Right cardiac atrium (tissue), 1 donor: Measurements from ENCODE around the gene LINGO3.

DNA sequence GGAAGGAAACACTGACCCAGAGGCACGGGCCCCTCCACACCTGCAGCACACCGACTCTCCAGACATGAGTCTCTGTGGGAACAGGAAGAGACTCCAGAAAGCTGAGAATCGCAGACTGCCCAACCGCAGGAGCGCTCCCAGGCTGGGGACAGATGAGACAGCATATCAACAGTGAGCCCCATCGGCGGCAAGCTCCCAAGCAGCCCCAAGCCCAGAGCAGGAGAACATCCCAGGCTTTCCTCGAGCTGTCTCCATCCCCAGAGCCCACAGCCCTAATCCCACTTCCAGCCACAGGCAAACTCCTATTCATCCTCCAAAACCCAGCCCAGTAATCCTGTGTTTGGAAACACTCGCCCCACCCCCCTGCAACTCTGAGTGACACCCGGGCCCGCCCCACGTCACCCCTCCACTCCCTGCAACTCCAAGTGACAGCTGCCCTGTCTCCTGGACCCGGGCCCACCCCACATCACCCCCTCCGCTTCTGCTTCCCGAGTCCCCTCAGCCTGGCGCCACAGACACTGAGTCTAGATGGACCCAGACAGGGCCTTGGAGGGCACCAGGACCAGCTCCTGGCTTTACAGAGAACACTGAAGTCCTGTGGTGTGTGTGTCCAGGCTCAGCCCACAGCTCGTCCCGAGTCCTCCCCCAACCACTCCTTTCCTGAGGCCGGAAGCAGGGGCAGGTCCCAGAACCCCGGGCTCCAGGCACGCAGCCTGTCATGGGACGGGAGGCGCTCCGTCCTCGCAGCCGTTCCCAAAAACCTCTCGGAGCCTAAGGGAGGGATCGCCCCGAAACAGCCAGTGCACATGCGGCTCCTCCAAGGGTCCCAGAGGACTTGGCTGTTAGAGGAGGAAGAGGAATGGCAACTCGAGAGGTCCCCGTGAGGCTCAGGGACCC is 7.8 kb downstream of the REXO1 start:
- PRO-cap, result bidirectional peak, plus-strand start at position 688 of the sequence, minus-strand start at position 589 of the sequence

- PRO-cap, result no peak
Measured at GRCh38 chr19:1878069-1878833, 7.0 kb downstream of the ABHD17A start.

DNA sequence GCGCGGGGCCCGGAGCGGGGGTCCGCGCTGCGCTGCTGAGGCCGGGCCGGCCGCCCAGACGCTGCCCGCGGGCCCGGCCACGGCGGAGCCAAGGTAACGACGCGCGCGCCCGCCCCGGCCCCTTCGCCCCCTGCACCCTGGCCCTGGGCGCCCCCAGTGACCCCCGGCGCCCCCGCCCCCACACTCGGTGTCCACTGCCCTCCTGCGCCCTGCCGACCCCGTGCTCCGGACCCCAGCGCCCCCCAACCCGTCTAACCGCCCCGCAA is 287 bp downstream of the CSNK1G2 start:
- PRO-cap, result no peak

DNA sequence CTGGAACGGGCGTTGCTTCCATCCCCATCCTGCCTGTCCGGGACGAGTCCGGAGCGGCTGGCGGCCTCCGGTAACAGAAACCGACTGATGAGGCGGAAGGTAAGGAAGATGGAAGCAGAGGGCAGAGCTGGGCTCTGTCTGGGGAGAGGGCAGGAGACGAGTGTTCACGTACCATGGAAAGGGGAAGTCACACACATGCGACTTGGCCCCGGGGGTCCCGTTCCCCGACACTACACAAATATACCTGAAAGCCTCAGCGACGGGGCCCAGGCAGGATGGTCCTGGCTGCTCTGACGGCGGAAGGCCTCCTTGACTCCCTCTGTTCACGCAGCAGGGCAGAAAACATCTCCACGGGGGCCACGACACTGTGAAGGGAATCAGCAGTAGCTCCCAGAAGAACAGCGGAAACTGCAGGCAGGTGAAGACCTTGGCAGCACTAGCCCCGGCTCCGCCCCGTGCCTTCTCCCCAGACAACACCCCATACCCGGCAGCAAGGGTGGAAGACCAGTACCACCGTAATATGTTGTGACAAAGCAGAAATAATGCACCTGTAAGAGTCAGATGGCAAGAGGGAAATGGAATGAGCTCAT is 34.0 kb downstream of the BTBD2 start:
- PRO-cap, result no peak

DNA sequence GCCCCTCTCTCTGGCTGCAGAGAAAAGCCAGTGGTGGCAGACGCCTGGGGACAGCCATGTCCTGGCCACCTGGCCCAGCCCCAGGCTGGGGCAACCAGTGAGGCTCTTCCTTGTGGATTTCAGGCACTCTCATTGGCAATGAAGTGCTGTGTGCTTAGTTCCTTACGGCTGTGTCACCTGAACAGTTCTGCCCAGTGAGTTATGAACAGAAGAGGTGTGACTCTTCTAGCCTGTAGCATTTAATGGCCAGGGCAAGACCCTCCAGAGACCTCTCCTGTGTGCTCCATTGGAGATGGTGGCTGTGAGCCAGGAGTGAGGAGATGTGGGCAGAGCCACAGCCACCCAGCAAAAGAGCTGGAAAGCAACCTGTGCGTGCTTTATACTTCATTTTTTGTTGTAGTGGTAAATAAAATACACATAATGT is 6.2 kb upstream of the BTBD2 start:
- PRO-cap, result no peak

DNA sequence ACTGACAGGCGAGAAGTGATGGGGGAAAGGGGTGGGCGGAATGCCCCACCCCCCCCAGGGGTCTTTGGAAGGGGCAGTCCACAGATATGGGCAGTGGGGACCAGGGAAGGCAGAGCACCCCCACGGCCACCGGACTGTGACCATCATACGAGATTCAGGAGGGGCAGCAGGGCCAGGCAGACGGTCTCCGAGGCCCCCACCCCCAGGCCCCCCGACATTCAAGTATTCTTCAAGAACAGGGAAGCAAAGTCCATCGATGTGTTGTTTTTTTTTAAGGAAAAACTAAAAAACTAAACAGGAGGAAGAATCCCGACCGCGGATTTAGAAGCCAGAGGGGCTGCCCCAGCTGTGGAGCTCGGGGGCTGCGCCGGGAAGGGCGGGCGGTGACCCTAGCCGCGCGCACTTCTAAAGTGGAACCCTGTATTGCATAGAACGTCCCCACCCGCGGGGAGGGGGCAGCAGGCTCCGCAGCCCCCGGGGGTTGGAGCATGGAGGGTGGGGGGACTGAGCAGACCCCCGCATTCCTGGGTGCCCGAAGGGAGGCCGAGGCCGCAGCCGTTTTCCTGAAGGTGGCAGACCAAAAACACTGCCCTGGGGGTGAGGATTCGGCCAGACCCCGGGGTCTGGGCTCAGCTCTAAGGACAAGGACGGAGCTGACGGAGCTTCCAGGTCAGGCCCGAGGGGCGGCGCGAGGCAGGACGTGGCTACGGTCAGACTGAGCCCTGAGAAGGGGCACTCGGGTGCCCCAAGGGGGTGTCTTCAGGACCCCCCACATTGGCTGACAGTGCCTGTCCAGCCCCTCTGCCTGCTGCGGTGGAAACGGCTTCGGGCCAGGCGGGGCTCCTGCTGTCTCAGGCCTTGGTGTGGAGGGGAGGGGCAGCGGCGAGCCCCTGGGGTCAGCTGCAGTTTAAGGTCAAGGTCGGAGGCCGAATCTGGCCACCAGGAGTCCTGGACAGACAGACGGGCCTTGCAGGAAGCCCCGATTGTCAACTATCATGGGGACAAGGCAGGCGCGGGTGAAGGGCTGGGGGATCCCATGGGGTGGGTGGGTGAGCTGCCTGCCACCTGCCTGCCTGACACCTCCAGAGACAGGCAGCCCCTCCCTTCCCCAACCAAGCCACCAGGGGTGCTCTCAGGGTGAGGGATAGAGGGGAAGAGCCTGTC is 12.7 kb downstream of the MKNK2 start:
- PRO-cap, result no peak

- PRO-cap, result no peak
Measured at GRCh38 chr19:2039418-2039975, 11.5 kb downstream of the MKNK2 start.

DNA sequence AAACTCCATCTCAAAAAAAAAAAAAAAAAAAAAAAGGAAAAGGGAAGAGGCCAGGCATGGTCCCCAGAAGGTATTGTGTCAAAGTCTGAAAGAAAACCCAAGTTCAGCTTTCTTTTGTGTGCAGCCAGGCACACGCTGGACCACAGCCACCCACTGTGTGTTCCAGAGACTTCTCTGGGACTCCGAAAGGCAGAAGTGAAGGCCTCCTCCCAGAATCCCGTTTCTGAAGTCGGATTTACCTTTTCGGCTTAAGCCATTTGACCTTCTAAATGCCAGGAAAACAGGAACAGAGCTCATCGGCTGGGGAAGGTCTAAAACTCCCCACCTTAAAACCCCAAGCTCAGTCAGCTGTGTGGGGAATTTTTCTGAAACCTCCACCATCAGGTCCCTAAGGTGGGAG is 3.4 kb downstream of the MOB3A start:
- PRO-cap, result no peak

GRCh38 chr19:2166440-2167070 is 2.8 kb downstream of the DOT1L start:
- PRO-cap, result no peak

GRCh38 chr19:2215828-2216665 is 20.1 kb downstream of the PLEKHJ1 start:
- PRO-cap, result no peak

DNA sequence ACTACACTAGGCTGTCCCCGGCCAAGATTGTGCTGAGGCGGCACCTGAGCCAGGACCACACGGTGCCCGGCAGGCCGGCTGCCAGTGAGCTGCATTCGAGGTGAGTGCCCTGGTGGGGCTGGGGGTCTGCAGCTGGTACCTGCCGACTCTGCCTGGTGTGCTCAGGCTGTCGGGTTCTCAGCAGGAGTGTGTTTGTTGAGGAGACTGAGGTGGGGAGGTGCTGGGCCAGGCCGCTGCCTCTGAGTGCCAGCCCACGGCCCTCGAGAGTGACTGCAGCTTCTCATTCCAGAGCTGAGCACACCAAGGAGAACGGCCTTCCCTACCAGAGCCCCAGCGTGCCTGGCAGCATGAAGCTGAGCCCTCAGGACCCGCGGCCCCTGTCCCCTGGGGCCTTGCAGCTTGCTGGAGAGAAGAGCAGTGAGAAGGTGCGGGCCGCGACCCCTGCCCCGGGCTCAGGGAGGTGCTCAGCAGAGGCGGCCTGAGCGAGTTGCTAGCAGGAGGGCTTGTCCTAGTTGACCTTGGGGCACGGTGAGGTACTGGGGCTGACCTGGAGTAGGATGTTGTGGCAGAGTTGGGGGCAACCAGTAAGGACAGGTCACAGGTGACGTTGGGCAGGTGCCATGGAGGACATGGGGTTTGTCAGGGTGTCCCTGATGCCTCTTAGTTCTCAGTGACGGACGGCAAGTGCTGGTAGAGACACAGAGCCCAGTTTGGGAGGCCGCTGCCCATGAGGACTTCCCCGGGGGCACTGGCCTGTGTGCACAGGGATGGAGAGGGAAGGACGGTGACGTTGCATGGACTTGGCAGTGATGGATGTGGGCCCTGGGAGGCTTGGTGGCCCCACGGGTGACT is 19.2 kb downstream of the PLEKHJ1 start:
- PRO-cap, result no peak

- PRO-cap, result no peak
Measured at GRCh38 chr19:2227035-2228309, 8.7 kb downstream of the PLEKHJ1 start.

DNA sequence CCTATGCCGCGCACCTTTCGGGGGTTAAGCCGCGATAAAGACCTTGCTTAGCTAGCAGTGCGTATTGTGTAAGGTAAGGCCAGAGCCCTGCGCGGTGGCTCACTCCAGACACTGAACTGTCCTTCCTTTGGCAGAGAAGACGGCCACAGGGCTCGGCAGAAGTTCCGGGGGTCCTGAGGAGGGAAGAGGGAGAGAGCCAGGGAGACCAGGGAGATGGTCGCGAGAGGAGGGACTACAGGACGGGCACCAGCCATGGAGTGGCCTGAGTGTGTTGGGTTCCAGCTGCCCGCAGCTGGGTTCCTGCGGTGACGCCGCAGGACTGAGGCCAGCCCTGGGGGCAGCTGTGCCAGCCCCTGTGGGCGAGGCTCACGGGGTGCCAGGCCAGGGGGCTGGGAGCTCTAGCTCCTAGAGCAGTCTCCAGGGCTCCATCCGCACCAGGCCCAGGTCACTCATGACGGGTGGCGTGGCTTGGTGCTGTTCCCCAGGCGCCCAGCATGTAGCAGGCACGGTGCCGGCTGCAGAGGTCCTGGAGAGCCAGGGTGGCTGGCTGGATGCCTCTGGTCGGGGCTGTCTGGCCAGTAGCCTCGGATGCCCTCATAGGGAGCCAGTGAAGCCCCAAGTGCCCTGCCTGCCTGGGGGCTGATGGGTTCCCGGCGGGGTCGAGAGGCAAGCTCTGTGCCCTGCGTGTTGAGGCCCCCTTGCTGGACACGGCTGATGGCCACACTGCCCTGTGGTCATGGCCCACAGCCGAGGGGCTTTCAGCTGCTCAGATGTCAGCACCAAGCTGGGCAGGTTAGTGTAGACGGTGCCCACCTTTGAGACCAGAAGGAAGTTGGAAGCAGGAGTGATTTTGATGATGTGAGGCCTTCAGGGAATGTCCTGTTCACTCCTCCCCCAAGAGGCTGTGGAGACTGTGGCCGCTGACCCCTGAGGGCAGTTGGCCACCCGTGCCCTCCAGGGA is 7.5 kb downstream of the PLEKHJ1 start:
- PRO-cap, result no peak

GRCh38 chr19:2268846-2269391 is 12.7 kb upstream of the JSRP1 start:
- PRO-cap, result bidirectional peak, plus-strand start at chr19:2269525, minus-strand start at chr19:2269266

DNA sequence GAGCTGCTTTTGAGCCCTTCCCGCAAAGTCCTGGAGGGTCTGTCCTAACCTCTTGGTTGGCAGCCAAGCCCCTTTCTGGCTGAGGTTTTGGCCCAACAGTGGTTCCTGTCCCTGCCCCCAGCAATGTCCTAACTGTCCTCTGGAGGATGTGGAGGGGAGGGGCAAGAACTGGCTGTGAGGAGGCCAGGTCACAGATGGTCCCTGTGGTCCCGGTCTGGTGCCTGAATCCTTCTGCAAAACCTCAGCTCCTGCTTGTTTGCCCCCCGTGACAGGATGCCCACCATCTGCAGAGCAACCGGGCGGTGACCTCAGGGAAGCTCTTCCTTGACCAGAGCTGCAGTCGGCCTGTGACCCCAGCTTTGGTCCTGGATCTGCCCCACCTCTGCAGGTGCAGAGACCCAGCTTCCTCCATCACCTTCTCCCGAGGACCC is 5.9 kb upstream of the PEAK3 start:
- PRO-cap, result no peak

GRCh38 chr19:2307981-2308650 is at the start of gene LINGO3:
Gene LINGO3 (minus strand): TSS chr19:2308154.
- PRO-cap, result unidirectional peak, minus-strand start at chr19:2308186

GRCh38 chr19:2318384-2318746 is 10.0 kb downstream of the LSM7 start:
- PRO-cap, result no peak

DNA sequence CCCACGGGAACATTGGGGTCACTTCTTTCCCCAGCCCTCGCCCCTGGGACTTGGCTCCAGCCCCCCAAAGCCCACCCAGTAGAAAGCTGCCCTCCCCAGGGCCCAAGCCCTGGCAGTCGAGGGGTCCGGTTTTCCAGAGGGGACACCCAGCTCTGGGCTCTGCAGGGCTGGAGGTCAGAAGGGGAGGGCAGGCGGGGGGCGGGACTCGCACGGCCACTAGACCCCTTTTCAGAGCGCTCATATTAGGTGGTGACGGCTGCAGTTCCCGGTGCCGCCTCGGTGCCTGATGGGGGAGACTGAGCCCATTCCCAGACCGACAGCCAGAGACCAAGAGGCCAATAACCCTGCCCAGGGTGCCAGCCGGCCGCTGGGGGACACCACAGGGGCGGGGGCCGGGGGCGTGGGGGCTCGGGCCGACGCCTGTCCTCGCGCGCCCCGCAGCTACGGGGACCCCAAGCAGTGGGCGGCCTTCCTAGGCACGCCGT is 2.8 kb downstream of the TIMM13 start:
- PRO-cap, result no peak

GRCh38 chr19:2426429-2427079 is 832 bp downstream of the TIMM13 start:
- PRO-cap, result no peak

DNA sequence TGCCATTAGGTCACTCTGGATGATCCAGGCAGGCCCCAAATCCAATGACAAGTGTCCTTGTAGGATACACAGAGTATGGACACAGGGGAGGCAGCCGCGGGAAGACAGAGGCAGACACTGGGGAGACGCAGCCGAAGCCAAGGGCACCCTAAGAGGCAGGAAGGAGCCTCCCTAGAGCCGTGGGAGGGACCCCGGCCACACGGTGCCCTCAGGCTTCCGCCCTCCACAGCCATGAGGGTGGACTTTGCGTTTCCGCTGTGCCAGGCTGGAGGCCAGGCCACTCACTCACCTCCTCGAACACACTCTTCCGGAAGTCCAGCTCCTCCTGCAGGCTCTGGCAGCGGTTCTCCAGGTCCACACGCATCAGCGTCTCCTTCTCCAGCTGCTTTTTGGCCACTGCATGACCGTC is 10.5 kb upstream of the TIMM13 start:
- PRO-cap, result no peak